SJSA1 (cell line): ENCODE data around the genes CALML6 and FAAP20.

DNA sequence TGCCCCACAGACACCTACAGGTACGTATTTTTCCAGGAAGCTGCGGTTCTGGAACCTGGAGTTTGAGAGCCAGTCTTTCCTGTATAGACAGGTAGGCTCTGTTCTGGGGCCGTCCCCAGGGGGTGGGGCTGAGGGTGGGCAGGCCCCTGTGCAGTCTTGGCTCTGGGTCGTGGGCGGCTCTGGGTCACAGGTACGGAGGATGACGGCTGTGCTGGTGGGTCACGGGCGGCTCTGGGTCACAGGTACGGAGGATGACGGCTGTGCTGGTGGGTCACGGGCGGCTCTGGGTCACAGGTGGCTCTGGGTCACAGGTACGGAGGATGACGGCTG, 2.2 kb downstream of the PUSL1 start:
- RAMPAGE, long total RNA = no peak

DNA sequence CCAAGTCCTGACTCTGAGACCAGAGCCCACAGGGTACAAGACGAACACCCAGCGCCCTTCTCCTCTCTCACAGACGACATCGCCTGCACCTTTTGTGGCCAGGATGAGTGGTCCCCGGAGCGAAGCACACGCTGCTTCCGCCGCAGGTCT, 2.2 kb downstream of the TAS1R3 start:
- RAMPAGE, long total RNA = no peak

DNA sequence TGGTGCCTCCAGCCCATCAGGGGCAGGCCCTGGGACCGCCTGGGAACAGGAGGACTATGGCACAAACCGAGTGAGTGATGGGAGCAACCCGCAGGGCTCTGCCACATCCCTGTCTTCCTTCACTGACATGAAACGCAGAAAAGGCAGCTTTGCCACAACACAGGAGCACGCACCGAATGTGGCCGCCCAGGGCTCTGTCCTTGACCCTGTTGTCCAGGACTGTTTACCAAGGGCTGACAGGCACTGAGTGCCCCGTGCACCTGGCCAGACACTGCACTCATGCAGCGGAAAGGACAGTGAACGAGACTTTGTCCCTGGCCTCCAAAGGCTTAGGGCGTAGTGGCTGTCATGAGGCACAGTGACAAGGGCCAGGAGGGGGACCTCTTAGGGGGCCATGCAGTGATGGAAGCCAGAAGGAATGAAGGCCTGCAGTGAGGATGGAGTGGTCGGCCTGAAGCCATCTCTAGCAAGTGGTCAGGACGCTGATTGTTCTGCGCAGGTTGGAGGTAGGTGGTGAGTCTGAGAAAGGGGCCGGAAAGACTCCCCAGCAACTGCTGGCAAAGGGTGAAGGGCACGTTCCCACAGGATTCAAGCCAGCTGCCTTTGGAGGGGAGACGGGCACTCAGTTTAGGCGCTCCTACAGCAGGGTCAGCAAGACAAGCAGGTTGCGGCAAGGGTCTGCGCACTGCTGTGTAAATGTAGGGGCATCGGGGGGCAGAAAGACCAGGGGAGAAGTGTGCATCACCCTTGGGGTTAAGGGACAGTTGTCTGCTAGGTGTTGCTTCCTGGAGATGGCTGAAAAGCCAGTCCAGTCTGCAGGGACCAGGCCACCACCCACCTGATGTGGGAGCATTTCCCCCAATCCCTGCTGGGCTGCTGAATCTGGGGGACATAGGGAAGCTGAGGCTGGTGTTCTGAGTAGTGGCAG, 1.9 kb upstream of the CCNL2 start:
- RAMPAGE, long total RNA = no peak

GRCh38 chr1:1428078-1428508, 2.4 kb downstream of the TMEM88B start:
- RAMPAGE, long total RNA = no peak

DNA sequence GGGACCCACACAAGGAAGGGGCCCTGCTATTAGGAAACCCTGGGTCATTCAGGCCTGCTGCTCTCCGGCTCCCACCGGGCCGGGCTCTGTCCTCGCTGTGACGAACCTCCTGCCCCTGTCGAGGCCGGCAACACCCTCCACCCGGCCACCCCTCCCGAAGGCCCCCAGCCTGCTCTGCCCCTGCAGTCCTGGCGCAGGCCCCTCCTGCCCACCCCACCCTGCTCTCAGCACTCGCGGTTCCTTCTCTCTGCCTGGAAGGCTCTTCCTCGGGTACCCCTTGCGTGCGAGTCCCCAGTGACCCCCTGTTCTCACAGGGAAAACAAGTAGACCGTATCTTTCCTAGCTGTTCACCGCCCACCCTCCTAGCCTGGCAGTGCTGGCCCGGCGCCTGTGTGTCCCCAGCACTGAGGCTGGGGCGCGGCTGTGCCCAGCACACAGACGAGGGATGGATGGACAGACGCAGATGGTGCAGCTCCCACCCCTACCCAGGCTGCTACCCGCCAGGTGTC, 3.2 kb upstream of the VWA1 start:
- RAMPAGE, long total RNA = no peak

GRCh38 chr1:1533995-1534604, 6.3 kb downstream of the TMEM240 start:
- RAMPAGE, long total RNA = no peak

DNA sequence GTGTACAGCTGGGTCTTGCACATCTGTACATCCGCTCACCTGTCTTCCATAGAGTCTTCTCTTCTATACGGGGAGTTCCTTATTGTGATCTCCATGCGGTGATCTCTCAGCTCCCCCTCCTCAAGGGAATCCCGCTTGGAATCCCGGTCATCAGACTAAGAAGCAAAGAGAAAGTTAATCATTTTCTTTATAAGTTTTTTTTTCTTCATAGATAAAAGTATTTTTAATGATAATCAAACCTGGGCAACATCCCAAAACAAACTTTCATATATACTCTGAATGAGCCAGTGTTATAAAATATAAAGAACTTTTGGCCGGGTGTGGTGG, 3.5 kb downstream of the CDK11B start:
- RAMPAGE, long total RNA = no peak

- RAMPAGE, long total RNA = no peak
Measured at GRCh38 chr1:1662658-1663819, 4.2 kb upstream of the CDK11B start.

GRCh38 chr1:1778673-1779629, 681 bp upstream of the NADK start:
- RAMPAGE, long total RNA = no peak

GRCh38 chr1:1796362-1796884, 18.2 kb upstream of the NADK start:
- RAMPAGE, long total RNA = no peak

GRCh38 chr1:1833220-1833973, 55.1 kb upstream of the NADK start:
- RAMPAGE, long total RNA = no peak

DNA sequence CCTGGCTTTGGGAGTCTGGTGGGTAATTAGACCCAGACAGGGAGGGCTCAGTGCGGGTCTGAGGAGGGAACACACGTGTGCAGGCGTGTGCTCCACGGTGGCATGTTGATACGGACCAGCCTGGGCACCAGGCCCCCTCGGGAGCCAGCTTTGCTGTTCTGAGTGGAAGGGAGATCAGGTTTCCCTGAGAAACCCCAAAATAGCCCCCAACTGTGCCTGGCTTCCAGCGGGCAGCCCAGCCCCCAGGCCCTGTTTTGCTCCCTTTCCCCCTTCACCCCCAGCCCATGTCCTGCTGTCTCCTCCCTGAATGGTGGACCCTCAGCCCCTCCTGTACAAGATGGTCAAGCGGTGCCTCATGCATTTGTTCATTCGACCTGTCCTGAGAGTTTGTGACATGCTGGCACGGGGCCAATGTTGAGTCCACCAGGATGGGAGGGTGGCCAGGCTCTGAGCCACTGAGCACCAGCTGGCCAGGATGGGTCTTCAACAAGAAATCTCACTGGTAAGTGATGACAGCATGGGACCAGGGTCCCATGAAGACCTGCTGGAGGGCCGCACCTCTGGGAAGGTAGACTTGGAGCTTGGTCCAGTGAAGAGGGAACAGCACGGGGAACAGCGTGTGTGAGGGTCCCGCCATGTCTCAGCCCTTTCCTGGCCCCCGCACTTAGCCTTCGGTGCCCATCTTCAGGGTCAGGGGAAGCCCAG, at the start of gene CALML6:
CALML6 (plus strand) TSS at position 455 of the 705 bp plus-strand sequence.
- RAMPAGE, long total RNA = no peak

DNA sequence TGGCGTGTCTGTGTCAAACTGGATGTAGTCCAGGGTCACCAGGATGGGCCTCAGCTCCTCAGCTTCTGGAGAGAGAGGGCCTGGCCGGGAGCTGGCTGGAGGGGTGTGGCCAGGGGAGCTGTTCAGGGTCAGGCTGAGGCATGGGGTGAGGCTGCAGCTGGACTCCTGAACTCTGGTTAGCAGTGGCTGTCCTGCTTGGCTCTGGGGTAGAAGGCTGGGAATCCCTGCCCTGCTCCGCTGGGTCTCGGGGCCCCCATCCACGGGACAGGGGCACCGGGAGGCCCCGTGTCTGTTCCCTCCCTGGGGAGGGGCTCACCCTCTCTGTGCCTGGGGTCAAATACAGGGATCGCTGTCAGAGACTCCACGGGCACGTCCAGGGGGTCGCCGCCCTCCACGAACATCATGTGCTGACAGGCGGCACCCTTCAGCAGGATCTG, 4.0 kb upstream of the TMEM52 start:
- RAMPAGE, long total RNA = no peak

DNA sequence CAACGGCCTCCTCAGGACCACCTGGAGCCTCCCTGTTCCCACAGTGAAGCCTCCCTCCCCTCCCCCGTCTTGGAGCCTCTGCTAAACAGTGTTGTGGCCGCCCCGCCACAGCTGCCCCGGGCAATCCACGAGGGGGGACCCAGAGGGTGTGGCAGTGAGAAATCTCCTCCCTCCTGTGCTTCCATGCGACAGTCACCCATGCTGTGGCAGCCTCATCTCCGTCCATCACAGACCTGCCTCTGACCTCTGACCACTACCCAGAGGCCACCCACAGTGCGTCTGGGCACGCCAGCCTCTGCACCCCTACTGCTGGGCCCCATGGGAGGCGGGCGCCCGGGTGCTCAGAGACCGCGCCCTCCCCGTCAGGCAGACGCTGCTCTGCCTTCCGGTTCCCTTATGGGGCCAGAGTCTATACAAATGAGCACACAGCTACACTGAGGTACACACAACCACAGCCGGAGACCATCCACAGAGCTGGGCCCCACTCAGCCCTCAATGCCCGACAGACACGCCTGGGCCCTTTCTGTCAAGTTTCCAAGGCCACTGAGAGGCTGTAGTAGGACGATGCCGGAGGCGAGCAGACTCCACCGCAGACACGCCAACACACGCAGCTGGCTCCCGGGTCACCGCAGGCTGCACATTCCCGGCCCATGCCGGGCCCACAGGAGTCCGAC, 23.8 kb upstream of the TMEM52 start:
- RAMPAGE, long total RNA = no peak

DNA sequence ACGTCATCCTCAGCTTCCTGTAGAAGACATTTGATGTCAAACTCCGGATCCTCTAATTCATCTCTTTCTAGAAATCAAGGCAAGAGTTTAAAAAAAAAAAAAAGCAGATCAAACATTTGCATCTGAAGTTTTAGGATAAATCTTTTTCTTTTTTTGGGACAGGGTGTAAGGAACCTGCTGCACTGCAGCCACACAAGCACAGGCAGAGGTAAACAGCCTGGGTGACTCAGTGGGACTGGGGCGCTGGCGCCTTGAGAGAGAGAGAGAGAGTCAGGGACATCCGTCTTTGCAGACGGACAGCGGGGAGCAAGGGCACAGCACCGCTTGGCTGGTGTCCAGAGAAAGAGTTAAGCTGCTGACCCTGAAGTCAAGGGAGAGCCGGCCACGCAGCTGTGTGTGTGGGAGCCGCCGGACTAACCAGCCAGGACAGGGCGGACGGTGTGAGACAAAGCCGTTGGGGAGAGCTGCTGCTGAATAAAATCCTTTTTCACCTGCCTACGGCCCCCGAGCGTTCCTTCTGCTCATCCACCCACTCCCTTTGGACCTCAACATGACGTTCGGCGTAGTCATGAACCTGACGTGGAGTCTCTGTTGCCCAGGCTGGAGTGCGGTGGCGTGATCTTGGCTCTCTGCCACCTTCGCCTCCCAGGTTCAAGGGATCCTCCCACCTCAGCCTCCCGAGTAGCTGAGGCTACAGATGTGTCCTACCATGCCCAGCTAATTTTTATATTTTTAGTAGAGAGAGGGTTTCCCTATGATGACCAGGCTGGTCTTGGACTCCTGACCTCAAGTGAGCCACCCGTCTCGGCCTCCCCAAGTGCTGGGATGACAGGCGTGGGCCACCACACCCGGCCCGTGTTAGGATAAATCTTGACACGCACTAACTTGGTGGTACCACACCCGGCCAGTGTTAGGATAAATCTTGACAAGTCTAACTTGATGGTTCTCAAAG, 14.4 kb downstream of the CFAP74 start:
- RAMPAGE, long total RNA = no peak

- RAMPAGE, long total RNA = no peak
Measured at GRCh38 chr1:2103014-2103767, 53.0 kb downstream of the PRKCZ start.

DNA sequence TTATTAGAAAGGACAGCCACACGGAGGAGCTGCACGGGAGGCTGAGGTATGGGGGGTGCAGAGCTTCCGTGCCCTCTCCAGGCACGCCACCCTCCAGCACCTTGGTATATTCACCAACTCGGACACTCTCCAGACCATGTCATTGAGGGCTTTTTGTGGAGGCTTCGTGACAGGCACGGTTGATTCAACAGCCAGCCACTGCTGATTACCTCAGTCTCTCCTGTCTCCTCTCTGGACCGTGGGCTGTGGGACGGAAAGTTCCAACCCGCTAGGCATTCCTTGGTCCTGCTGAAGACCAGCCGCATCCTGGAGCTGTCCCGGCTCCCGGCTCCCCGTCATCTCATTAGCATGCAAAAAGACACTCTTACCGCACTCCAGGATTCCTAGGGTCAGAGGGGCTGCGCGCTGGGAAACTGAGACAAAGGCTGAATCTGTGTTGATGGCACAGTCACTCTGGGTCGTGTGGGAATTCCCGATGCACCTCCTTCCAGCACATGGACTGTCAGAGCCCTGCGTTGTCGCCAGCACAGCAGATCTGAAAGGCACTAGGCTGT, 65.6 kb downstream of the PRKCZ start:
- RAMPAGE, long total RNA = no peak

DNA sequence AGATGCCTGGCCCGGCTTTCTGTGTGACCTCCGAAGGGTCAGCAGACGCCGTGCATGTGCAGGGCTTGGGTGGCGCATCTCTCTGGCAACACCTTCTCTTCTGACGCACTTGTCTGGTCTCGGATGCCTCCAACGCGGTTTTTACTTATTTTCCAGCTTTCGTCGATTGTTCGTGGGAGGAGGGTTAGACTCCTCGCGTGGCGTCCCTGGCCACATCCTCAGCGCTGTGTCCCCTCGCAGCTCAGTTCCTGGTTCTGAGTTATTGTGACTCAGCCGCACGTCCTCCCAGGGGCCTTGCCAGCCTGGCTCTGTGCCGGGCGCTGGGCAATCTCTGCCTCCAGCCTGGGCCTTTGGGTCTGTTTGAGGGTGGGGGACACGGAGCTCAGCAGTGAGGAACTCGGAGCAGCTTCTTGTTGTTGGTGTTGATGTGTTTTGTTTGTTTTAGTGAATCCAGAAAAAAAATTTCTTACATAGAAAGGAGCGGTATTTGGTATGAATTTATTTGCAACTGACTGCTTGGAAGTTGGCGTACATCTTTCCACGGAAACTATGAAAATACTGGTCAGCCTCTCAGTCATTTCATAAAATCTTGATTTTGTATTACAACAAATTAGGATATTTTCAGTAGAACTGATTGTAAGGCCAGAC, 69.7 kb downstream of the FAAP20 start:
- RAMPAGE, long total RNA = no peak

DNA sequence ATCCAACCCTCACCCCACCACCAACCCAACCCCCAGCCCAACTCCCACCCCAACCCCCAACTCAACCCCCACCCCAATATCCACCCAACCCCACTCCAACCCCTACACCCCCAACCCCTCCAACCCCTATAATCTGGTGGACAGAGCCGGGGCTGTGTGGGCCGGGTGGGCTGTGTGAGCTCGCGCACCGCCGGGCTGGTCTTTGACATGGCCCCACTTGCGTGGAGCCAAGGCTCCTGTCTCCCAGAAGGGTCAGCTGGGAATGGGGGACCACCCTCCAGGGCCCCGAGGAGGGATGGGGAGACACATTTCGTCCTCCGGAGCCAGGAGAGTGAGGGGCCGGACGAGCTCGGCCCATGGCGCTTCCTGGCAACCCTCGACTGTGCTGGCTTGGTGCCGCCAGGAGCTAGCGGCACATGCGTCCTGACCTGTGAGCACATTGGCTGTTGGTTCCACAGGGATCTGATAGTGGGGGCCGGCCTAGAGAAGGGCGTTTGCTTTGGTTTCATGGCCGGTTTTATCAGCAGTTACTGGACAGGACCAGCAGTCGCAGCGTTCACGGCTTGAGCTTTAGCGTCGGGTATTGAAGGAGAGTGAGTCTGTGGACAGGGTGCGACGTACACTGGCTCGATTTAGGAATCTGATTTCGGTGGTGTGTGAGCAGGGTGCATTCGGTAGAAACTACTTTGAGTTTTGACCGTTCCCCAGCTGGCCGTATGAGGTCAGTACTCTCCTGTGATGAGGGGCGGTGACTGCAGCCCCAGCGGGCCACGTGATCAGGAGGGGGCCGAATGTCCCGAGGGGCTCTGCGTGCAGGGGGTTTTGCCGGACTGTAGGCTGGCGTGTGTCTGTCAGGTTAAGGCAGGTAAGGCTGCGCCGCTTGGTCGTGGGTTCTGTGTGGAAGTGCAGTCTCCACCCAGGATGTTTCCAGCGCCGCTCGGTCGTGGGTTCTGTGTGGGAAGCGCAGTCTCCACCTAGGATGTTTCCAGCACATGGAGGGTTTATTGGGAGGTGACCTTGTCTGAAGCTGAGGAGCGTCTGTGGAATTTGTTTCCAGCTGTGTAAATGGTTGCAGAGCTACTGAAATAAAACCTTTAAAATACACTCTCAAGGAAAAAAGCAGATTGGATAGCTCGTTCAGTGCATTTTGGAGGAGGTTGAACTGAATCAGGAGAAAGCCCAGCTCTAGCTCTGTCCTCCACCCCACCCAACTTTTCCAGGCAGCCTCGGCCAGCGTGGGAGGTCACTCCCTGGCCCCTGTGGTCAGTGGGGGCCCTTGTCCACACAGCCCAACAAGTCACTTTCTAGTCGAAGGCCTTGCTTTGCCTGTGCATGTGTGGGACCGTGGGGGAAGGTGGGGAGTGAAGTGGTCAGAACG, 18.6 kb downstream of the FAAP20 start:
- RAMPAGE, long total RNA = no peak

- RAMPAGE, long total RNA = no peak
Measured at GRCh38 chr1:2194574-2195573, at the start of gene FAAP20. FAAP20 (minus strand) TSS chr1:2194772.